Paraaortic lymph node (tissue), 1 donor: ENCODE data around the genes CDK16, SSX5, WDR13, GLOD5 and HDAC6.

GRCh38 chrX:47212367-47212689, 6.2 kb upstream of the CDK16 start:
- PRO-cap, result no peak

DNA sequence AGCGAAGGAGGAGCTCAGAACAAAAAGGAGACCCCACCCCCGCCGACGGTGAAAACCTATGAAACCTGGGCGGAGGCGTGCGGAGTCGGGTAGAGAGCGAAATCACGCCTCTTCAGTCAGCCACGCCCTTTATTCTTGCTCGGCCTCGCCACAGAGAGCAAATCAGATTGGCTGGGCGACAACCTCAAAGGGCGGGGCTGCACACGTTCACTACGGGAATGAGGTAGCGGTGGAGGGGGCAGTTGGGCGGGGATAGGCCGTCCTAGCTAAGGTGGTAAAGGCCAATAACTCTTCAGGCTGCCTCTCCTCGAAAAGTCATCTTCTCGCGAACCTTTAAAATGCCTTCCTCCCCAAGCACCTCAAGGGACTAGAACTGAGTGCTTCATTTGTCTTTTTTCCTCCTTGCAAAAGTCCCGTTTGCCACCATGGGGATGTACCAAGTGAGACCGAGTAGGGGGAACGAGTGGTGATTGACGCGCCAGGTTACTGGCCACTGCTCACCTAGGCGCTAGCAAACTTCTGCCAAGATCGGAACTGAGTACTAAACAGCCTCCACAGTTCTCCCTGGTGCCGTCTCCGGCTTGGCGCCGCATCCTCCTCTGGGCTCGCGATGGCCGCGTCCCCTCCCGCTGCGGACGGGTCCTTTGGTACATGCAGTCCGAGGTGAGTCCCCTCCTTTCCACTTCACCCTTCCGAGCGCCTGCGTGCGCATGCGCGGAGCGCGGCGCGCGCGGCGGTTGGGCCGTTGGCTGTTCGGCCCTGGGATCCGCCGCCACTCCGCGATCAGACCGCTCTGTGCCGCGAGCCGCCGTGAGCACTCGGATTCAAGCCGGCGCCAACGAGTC, at the start of gene CDK16:
Gene CDK16, plus strand, starts transcription at position 680 of the 845 bp plus-strand sequence.
- PRO-cap, result bidirectional peak, plus-strand start at position 51 of the sequence, minus-strand start outside the sequence; bidirectional peak, plus-strand start at position 215 of the sequence, minus-strand start at position 104 of the sequence; bidirectional peak, plus-strand start at position 711 of the sequence, minus-strand start at position 646 of the sequence

DNA sequence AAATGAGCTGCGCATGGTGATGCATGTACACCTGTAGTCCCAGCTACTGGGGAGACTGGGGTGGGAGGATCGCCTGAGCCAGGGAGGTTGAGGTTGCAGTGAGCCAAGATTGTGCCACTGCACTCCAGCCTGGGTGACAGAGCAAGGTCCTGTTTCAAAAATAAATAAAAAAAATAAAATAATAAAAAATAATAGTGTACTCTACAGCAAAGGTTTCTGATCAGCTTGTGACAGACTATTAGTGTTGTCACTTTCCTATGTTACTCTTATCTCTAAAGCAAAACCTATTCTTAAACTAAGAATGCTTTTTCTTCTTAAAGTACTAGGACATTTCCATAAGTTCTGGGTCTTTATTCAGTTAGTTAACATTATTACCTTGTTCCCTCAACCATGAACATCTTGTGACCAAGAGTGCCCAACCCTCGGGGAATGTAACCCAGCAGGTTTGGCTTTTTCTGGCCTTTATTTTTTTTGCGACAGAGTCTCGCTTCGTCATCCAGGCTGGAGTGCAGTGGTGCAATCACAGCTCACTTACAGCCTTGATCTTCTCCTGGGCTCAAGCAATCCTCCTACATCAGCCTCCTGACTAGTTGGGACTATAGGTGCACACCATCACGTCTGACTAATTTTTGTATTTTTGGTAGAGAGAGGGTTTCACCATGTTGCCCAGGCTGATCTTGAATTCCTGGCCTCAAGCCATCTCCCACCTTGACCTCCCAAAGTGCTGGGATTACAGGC, 64.9 kb downstream of the USP11 start:
- PRO-cap, result no peak

- PRO-cap, result no peak
Observed at GRCh38 chrX:47321312-47321961, 48.9 kb upstream of the ZNF157 start.

DNA sequence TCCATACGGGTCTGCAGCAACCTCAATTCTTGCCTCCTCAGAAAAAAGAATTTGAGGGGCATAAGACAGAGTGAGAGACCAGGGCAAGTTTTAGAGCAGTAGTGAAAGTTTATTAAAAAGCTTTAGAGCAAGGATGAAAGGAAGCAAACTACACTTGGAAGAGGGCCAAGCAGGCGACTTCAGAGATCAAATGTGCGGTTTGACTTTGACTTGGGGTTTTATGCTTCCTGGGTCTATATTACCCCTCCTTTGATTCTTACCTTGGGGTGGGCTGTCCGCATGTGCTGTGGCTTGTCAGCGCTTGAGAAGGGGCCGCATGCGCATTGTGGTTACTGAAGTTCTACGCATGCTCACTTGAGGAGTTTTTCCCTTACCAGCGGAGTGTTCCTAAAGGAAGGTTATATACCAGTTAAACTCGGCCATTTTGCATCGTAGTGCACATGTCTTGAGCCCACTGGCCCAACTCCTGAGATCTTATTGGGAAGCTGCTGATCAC, 9.8 kb downstream of the ZNF157 start:
- PRO-cap, result bidirectional peak, plus-strand start at position 412 of the sequence, minus-strand start at position 192 of the sequence

- PRO-cap, result no peak
Observed at GRCh38 chrX:47563969-47564436, 3.0 kb downstream of the ARAF start.

DNA sequence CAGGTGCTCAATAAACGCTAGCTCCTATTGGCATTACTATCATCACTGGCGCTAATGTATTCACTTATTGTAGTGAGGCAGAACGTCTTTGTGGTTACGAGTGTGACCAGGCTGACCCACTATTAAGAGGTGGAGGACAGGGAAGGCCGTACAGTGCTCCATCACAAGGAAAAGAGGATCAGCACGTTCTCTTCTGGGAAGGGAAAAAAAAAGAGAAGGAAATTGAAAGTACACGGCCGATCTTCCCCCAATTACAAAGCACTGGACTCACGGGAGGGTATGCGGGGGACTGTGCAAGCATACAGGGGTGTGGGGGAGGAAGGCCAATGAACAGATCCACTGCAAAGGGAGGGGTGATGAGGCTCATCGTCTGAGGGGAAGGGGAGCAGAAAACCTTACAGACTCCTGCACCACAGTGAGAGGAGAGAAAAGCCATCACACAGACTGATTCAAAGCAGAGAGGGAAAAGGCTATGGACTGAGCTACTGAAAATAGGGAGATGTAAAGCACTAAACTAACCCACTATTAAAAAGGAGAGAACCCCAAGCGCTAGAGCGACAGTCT, 1.1 kb downstream of the ELK1 start:
- PRO-cap, result no peak

- PRO-cap, result no peak
Observed at GRCh38 chrX:47707413-47707678, 48.4 kb upstream of the UXT start.

DNA sequence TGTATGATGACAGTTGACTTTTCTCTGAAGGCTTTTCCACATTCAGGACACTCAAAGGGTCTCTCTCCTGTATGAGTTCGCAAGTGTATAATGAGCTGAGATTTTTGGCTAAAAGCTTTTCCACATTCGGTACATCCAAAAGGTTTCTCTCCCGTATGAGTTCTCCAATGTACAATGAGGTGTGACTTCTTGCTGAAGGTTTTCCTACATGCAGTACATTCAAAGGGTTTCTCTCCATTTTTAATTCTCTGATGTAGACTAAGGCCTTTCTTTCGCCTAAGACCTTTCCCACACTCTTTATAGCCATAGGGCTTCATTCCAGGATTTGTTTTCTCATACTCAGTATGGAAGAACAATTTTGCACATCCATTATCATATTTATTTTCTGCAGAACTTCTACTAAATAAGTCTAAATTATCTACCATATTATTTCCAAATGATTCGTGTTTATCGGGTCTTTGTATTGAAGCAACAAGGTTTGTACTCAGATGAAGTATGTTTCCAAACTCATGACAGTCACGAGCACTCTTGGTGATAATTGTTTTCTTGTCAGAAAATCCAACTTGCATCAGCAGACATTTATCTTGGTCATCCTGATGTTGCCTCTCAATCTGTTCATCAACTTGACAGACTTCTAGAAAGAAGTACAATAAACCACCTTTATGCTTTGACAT, 26.5 kb downstream of the ZNF182 start:
- PRO-cap, result no peak

DNA sequence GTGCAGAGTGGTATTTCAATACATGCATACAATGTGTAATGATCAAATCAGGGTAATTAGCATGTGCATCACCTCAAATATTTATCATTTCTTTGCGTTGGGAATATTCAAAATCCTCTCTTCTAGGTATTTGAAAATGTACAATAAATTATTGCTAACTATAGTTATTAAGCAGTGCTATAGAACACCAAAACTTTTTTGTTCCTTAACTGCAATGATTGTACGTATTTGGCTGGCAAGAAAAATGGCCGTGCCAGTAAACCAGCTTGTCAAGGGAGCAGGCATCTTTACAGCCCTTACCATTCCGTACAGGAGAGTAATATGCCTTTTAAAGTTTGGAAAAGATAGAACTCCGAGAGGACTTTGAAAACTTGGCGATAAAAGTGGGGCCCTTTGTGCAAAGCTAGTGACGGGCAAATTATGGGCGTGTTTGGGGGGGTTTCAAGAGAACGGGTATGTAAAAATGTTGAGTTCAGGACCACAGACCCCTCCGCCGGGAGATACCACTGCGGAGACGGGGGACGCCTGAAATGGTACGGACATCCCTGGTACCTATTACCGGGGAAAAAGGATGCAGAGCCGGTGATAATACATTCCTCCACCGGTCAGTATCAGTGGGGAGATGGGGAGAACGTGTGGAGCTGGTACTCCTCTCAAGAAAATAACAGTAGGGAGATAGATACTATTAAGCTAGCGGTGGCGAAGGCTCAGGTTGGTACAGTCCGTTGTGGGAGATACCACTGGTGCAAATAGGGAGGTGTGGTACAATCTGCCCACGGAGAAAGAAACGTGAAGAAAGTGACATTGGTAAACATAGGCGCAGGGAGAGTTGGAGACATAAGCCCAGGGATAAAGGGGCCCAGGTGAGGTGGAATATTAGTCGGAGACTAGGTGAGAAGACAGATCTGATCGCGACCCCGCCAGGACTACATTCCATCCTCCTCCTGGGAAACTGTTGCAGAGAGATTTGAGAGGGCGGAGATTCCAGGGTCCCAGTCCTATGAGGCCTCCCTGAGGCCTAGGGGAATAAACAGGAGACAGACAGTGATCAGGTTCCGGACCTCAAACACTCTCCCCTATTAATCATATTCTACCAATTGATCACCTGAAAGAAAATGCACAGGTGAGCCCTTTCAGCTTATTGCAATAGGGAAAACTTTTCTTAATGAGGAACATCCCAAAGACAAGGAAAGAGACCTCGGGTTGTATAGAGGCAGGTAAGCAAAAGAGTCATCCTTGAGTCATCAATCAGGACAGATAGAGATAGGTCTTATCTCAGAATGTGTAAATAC, 14.5 kb downstream of the SPACA5 start:
- PRO-cap, result unidirectional peak, minus-strand start at position 457 of the sequence

DNA sequence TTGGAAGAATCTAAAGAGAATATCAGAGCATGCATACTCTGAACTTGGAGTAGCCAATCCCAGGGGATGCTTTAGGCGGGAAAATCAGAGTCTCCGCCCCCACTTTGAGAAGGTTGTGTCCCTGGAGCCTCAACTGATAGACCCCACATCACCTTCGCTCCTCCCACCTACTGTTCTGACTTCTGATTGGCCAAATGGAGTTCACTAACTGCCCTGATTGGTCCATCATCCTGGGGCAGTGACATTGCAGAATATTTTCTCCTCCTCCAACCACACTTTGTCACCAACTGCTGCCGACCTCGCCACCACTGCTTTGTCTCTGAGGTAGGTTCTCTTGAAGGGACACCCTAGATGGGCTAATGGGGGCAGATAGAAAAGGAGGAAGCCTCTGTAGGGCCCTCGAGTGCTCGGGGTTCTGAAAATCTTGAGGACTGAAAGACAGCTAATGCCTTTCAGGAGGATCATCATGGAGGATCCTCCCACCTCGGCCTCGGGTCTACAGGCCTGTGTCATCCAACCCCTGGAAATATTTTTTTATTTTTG, 22.6 kb upstream of the SPACA5B start:
- PRO-cap, result no peak

- PRO-cap, result no peak
Observed at GRCh38 chrX:48196490-48196870, at the start of gene SSX5. SSX5 (minus strand) TSS chrX:48196795.

DNA sequence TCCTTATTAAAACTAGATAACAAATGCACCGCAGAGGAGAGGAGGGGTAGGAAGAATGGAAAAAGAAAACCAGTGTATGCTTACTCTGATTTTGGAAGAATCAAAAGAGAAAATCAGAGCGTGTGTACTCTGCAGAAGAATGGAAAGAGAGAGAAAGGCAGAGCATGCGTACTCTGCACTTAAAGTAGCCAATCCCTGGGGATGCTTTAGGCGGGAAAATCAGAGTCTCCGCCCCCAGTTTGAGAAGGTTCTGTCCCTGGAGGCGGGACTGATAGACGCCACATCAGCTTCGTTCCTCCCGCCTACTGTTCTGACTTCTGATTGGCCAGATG, 23.6 kb downstream of the SSX1 start:
- PRO-cap, result no peak

DNA sequence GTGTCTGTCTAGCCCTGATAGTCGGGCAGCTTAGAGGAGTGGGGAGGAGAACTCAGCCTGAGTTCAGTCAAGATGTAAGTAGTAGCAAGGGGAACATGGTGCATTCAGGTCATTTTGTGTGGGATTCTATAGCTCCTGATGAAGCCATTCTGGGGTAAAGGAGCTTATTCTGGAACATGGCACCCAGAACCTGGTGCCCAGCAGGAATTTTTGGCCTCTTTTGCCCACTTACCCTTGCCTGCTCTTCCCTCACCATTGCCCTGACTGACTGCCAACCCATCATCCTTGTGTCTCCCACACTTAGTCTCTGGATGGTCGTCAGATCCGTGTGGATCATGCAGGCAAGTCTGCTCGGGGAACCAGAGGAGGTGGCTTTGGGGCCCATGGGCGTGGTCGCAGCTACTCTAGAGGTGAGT, 1.7 kb downstream of the RBM3 start:
- PRO-cap, result no peak

DNA sequence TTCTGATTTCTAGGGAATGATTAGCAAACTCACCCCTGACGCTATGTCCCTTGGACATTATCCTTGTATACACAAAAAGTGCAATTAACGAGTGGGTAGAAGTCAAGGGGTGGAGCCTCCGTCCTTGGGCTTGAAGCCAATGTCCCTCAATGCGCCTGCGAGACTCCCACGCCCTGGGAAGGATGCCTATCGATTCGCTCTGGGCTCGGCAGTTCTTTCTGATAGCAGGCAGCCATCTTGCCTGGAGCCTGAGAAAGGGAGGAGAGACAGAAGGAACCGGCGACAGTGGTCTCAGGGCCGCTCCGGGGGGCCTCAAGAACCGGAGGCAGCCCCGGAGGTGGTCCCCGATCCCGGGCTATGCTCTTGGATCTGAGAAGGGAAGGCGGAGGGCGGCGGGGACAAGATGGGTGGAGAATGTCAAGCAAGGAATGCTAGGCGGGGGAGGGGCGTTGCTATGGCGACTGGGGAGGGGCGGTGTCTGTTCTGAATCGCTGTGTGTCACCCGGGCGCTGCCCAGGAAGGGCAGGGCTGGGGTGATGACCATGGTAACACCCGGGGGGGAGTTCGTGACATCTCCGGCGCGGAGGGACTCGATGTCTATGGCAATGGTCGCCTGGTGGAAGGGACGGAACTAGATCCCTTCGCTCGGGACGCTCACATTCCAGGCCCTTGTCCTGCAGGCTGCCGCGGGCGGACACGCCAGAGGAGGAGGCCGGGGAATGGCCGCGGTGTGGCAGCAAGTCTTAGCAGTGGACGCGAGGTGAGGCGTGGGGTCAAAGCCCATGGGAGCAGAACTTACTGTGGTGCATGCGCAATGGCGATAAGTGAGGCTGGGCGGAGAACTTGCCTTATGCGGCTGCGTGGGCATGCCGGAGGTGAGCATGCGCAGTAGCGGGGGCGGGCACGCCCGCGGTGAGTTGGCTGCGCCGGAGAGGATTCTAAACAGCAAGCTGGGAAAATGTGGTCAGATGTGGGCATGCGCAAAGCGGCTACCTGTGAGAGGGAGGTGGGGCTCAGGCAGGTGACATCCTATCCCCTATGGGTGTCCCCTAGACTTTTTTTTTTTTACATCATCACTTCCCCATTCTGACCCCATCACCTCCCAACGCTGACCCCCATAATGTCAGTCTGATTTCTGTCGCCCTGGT, at the start of gene WDR13:
Gene WDR13, plus strand, starts transcription at position 215 of the 1,148 bp plus-strand sequence.
- PRO-cap, result unidirectional peak, plus-strand start at position 251 of the sequence; bidirectional peak, plus-strand start at position 516 of the sequence, minus-strand start at position 430 of the sequence; bidirectional peak, plus-strand start at position 888 of the sequence, minus-strand start at position 797 of the sequence

DNA sequence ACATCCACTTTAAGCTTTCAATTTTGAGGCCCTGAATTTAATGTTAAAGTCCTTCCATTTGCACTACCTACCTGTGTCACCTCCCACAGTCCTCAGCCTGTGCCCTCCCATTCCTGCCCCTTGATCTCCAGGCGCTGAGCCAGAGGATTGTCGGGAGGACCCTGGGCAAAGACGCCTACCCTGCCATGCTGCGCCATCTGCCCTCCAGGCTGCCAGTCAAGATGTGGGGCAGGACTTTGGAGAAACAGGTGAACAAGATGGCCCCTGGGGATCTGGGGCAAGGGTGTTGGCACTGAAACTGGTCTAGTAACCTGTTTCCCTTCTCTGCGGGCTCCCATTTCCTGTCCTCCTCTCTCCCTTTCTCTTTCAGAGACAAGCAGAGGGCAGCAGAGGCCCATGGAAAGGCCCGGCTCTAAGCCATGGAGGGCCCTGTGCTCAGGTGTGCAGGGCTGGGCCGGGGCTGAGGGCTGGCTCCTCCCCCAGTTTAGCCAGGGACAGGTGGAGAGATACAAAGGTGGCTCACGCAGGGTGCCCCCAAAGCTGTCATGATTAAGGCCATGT, at the start of gene GLOD5:
Gene GLOD5, plus strand, starts transcription at position 142 of the 561 bp plus-strand sequence.
- PRO-cap, result no peak

- PRO-cap, result bidirectional peak, plus-strand start at chrX:48802044, minus-strand start at chrX:48801674; unidirectional peak, plus-strand start at chrX:48802186
Observed at GRCh38 chrX:48801859-48802297, at the start of gene HDAC6. HDAC6 (plus strand) TSS chrX:48802067.

DNA sequence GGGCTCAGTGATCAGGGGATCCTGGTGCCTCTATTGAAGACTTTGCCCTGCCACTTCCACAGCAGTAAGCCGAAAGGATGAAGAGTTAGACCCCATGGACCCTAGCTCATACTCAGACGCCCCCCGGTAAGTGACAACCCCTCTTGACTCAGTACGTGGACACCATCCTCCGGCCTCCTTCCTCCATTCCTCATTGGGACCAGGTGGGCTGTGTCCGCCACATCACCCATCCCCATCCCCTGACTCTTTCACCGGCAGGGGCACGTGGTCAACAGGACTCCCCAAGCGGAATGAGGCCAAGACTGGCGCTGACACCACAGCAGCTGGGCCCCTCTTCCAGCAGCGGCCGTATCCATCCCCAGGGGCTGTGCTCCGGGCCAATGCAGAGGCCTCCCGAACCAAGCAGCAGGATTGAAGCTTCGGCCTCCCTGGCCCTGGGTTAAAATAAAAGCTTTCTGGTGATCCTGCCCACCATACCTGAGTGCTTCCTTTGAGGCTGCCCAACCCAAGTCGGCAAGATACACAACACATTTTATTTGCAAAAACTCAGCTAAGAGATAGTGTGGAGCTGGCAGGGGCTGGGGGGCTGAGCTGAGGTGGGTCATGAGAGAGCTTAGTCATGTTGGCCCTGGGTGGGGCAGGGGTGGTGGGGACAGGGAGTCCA, 5.1 kb downstream of the PQBP1 start:
- PRO-cap, result no peak

GRCh38 chrX:49042763-49043066, 442 bp downstream of the TFE3 start:
- PRO-cap, result unidirectional peak, minus-strand start at chrX:49042928

DNA sequence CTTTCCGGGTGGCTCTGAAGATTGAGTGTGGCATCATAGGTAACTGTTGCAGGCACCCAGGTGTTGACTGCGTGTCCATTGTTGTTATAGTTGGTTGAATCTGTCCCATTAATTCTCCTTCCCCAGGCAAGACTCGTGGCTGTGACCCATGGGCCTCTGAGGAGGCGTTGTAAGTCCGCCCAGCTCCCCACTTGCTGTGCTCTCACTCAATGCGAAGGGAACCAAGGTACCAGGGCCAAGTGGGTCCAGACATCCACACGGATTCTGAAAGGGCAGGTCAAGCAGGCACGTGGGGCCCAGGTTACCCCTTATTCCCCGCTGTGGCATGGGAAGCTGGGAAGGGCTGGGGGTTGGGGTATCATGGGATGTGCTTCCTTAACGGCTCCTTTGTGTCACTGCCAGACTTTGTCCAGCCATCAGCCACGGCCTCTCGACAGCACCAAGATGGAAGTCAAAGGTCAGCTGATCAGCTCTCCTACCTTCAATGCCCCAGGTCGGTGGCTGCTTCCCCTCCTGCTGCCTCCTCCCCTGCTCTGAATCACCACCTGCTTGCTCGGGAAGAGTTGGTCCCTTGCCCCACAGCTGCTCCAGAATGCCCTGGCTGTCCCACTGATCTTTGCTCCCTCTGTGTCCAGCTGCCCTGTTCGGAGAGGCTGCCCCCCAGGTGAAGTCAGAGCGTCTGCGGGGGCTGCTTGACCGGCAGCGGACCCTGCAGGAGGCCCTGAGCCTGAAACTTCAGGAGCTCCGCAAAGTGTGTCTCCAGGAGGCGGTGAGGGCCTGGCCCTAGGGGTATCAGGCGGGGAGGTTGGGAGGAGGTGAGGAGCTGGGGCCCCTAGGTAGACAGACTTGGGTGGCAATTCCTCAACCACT, 3.3 kb downstream of the CCDC120 start:
- PRO-cap, result no peak